HepG2 (cell line): ENCODE results near the genes STRA8 and SLC13A4.

DNA sequence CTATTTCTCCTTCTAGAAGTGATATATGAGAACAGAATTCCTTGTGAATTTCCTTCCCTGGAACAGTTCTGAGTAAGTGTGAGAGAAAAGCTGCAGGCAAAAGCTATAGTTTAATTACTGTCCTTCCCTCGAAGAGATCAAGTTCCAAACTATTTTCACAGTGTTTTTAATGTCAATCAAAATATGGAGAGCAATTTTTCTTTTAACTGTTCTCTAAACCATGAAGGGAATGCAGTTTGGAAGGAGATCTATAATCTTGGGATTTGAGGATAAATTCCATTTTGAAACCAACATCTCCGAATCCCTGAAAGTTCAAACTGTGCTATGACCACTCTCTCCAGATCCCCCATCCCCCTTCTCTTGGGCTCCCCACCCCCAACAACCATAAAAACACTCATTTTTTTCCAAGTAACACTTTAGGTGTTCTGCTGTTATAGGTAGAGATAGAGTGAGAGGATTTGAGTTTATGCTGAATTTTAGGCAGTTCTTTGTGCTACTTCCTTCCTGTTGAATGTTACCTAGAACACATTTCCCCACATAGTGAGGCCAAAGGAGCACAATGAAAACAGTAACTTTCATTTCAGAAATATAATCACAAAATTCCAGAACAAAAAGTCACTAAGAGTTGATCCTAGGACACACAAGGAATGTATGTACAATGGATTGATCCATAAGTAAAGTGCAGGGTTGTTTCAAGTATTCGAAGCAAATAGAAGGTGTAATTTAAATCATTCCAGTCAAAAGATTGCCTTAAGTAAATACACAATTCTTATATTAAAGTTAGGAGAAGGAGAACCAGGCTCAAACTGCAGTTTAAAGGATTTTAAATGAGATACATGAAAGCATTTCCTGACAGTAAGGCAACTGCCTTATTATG, 1.9 kb downstream of the CALD1 start:
- RRBS, 2 experiments, result no CpG with 5 or more reads among the region's 3 CpGs
CAGE:
- cytosol, long polyA minus RNA, result no peak
- cytosol, long polyA plus RNA, result no peak
- long polyA plus RNA, result no peak
- nucleus, long polyA minus RNA, result no peak
- nucleus, long polyA plus RNA, result no peak

- RRBS, 2 experiments, result no CpG with 5 or more reads among the region's 4 CpGs
CAGE:
- cytosol, long polyA minus RNA, result no peak
- cytosol, long polyA plus RNA, result no peak
- long polyA plus RNA, result no peak
- nucleus, long polyA minus RNA, result no peak
- nucleus, long polyA plus RNA, result no peak
Measured at GRCh38 chr7:134789725-134790723, 10.6 kb downstream of the CALD1 start.

GRCh38 chr7:134804330-134805060, 25.1 kb downstream of the CALD1 start:
- RRBS, 2 experiments, result no CpG with 5 or more reads among the region's 6 CpGs
CAGE:
- cytosol, long polyA minus RNA, result no peak
- cytosol, long polyA plus RNA, result no peak
- long polyA plus RNA, result no peak
- nucleus, long polyA minus RNA, result no peak
- nucleus, long polyA plus RNA, result no peak

DNA sequence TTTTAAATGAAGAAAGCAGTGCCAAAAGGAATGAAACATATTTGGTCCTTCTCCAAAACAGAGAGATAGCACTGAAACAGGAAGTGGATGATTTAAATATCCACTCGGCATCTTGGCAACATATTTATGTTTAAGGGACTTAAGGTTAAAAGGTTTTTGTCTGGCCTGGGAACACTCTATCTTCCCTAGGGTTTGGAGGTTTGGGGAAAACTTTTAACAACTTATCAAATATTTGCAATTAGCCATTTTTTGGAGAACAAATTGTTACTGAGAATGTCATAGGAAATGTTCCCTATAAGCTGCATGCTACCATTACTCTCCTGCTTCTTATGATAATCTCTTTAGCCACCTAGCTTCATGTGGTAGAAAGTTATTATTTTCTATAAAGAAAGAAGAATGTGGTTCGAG, 32.5 kb downstream of the CALD1 start:
- RRBS, 2 experiments, result no CpG with 5 or more reads among the region's 2 CpGs
CAGE:
- cytosol, long polyA minus RNA, result no peak
- cytosol, long polyA plus RNA, result no peak
- long polyA plus RNA, result no peak
- nucleus, long polyA minus RNA, result no peak
- nucleus, long polyA plus RNA, result no peak

DNA sequence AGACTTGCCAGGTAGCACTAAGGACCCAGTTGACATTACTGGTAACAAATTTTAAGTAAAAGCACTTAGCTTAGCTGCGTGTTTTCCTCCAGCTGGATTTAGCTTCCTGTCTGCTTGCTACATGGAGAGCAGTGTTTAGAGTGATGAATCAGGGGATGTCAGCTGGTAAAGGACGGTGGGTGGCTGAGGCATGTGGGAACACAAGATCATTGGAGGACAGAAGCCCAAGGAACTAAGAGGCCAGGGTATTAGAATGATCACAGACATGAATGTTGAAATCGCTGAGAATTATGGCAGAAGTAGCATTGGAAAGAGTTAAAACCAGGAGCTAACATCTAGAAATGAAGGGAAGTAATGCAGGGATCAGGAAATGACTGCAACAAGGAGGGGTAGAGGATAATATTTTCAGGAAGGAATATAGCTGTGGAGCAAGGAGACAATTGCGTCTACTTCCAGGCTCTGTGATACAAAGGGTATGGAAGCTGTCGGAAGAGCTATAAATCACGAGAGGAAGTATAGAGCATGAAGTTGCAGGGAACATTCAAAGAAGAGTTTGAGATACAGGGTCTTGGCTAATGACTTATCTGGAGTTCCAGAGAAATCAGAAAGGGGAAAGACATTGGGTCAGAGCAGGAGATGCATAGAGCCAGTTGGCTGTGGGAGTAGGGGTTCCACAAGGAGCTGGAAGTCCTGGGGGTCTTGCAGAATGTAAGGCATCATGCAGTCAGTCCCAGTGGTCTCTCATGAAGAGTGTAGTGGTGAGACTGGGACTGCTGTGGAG, 34.5 kb downstream of the CALD1 start:
- RRBS, 2 experiments, result no CpG with 5 or more reads among the region's 6 CpGs
CAGE:
- cytosol, long polyA minus RNA, result no peak
- cytosol, long polyA plus RNA, result no peak
- long polyA plus RNA, result no peak
- nucleus, long polyA minus RNA, result no peak
- nucleus, long polyA plus RNA, result no peak

DNA sequence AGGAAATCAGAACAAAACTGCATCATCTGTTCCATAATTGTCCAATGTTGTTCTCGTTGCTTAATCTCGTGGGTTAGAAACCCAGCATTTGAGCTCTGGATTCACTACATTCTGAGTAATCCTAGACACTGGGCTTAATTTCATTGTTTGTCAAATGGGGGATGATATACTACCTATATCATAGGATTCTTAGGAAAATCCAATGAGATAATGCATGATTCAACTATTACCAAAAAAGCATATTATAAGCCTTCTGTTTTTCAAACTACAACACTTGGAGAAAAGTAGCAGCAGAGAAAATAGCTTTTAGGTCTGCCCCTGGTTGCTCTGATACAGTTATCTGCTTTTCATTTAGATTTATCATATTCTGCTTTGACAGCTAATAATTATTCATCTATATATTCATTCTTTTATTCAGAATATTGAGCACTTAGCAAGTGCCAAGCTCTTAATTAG, 49.1 kb downstream of the CALD1 start:
- RRBS, 2 experiments, result no CpG with 5 or more reads among the region's 2 CpGs
CAGE:
- cytosol, long polyA minus RNA, result no peak
- cytosol, long polyA plus RNA, result no peak
- long polyA plus RNA, result no peak
- nucleus, long polyA minus RNA, result no peak
- nucleus, long polyA plus RNA, result no peak

GRCh38 chr7:134834566-134835157, 55.2 kb downstream of the CALD1 start:
- RRBS, 2 experiments, result no CpG with 5 or more reads among the region's 1 CpG
CAGE:
- cytosol, long polyA minus RNA, result no peak
- cytosol, long polyA plus RNA, result no peak
- long polyA plus RNA, result no peak
- nucleus, long polyA minus RNA, result no peak
- nucleus, long polyA plus RNA, result no peak

- RRBS, 2 experiments, result no CpG with 5 or more reads among the region's 7 CpGs
CAGE:
- cytosol, long polyA minus RNA, result no peak
- cytosol, long polyA plus RNA, result no peak
- long polyA plus RNA, result no peak
- nucleus, long polyA minus RNA, result no peak
- nucleus, long polyA plus RNA, result no peak
Measured at GRCh38 chr7:134992633-134993335, 6.5 kb downstream of the AGBL3 start.

GRCh38 chr7:135160033-135160806, 10.3 kb downstream of the CYREN start:
- RRBS, 2 experiments, result no CpG with 5 or more reads among the region's 5 CpGs
CAGE:
- cytosol, long polyA minus RNA, result no peak
- cytosol, long polyA plus RNA, result no peak
- long polyA plus RNA, result no peak
- nucleus, long polyA minus RNA, result no peak
- nucleus, long polyA plus RNA, result no peak

- RRBS, 2 experiments, result no CpG with 5 or more reads among the region's 7 CpGs
CAGE:
- cytosol, long polyA minus RNA, result no peak
- cytosol, long polyA plus RNA, result no peak
- long polyA plus RNA, result no peak
- nucleus, long polyA minus RNA, result no peak
- nucleus, long polyA plus RNA, result no peak
Measured at GRCh38 chr7:135165028-135165594, 5.4 kb downstream of the CYREN start.

GRCh38 chr7:135233723-135233974, at the start of gene STRA8:
Gene STRA8, plus strand, starts transcription at chr7:135233838.
- RRBS, 2 experiments, result no CpG with 5 or more reads among the region's 19 CpGs
CAGE:
- cytosol, long polyA minus RNA, result no peak
- cytosol, long polyA plus RNA, result no peak
- long polyA plus RNA, result no peak
- nucleus, long polyA minus RNA, result no peak
- nucleus, long polyA plus RNA, result no peak

DNA sequence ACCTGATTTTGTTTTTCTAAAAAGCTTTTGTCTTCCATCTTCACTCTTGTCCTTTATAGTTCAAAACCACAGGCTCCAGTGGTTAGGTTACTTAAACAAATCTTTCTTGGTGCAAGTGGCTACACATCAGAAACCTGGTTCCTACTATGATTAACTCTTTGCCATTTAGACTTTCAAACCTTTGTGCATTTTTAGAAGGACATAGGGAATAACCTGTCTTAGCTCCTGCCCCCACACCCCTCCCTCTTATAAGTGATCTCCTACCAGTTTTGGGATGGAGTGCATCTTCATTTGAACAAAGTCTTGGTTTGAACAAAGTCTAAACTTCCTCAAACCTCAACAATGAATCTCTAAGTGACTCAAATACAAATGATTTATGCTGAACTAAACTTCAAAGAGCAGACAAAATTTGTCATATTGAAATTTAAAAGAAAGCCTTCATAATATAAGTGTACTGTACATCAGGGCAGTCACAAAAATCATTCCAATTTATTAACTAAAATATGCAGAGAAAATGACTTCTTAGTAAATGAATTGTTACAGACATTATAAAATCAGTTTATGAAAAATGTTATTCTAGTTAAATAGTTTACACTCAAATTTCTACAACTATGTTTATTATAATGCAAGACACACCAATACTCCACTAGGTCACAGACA, 136.0 kb downstream of the STRA8 start:
CAGE:
- cytosol, long polyA minus RNA, result no peak
- cytosol, long polyA plus RNA, result no peak
- long polyA plus RNA, result no peak
- nucleus, long polyA minus RNA, result no peak
- nucleus, long polyA plus RNA, result no peak

GRCh38 chr7:135558087-135558835, 544 bp downstream of the NUP205 start:
- RRBS, 2 experiments, result no CpG with 5 or more reads among the region's 30 CpGs
CAGE:
- cytosol, long polyA minus RNA, result no peak
- cytosol, long polyA plus RNA, result no peak
- long polyA plus RNA, result no peak
- nucleus, long polyA minus RNA, result no peak
- nucleus, long polyA plus RNA, result no peak

DNA sequence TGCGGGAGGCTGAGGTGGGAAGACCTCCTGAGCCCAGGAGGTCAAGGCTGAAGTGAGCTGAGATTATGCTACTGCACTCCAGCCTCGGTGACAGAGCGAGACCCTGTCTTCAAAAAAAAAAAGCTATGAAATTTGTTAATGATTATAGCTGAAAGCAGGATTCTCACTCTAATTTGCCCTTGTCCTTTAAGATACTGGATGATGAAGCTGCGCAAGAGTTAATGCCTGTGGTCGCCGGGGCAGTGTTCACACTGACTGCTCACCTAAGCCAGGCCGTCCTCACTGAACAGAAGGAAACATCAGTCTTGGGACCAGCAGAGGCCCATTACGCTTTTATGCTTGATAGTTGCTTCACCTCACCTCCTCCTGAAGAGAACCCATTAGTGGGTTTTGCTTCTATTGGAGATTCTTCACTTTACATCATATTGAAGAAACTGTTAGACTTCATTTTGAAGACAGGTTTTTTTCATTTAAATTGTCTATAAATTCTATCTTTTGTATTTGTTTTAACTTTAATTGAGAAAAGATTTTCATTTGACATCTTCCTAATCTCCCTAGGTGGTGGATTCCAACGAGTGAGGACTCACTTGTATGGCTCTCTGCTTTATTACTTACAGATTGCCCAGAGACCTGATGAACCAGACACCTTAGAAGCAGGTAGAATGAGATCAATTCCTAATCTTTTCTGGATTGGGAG, 42.9 kb upstream of the STMP1 start:
- RRBS, 2 experiments, result no CpG with 5 or more reads among the region's 9 CpGs
CAGE:
- cytosol, long polyA minus RNA, result no peak
- cytosol, long polyA plus RNA, result no peak
- long polyA plus RNA, result no peak
- nucleus, long polyA minus RNA, result no peak
- nucleus, long polyA plus RNA, result no peak

- RRBS, 2 experiments, result no CpG with 5 or more reads among the region's 10 CpGs
CAGE:
- cytosol, long polyA minus RNA, result no peak
- cytosol, long polyA plus RNA, result no peak
- long polyA plus RNA, result no peak
- nucleus, long polyA minus RNA, result no peak
- nucleus, long polyA plus RNA, result no peak
Measured at GRCh38 chr7:135622539-135623233, 39.6 kb upstream of the STMP1 start.

- RRBS, 2 experiments, result no CpG with 5 or more reads among the region's 15 CpGs
CAGE:
- cytosol, long polyA minus RNA, result no peak
- cytosol, long polyA plus RNA, result no peak
- long polyA plus RNA, result no peak
- nucleus, long polyA minus RNA, result no peak
- nucleus, long polyA plus RNA, result no peak
Measured at GRCh38 chr7:135661606-135662156, 633 bp upstream of the STMP1 start.

GRCh38 chr7:135728045-135728941, at the start of gene SLC13A4:
Gene SLC13A4, minus strand, starts transcription at chr7:135728186.
- RRBS, 2 experiments, result no CpG with 5 or more reads among the region's 19 CpGs
CAGE:
- cytosol, long polyA minus RNA, result no peak
- cytosol, long polyA plus RNA, result no peak
- long polyA plus RNA, result no peak
- nucleus, long polyA minus RNA, result no peak
- nucleus, long polyA plus RNA, result no peak

DNA sequence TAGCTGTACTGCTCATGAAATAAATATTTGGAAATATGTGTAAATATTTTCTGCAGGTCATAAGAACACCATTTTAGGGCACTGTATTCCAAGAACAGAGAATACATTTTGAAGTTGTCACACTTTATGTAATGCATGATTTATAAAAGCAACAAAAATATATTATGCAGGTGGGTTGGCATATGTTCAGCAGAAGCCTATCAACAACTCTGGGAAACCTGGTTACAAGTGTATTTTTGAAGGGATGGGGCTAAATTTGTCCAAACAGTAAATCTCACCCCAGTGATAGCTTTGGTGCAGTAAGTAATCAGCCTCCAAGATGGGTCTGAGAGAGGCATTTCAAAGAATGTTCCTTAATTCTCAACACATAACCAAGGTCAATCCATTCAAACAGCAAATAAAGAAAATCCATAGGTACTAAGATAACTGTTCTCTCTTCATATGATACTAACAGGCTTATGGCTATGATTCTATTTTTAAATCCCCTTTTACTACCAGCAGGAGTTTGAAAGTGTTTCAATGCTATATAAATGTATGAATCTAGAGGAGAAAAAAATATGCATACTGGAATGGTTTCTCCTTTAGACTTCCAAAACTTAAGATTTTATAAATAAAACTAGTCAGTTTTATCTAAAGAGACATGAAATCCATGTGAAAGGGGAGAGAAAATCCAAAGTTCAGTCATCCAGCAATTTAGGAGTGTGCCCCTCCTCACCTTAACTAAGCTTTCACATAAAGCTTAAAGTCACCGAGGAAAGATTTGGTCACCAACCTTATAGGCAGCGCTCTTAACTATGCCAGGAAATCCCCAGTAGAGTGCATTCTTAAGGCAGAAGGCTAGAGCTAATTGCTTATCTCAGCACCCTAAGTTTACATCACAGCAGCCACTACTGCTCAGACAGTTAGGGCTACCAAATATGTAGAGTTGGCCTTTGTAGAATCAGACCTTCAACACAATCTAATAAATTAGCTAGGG, 48.2 kb downstream of the MTPN start:
- RRBS, 2 experiments, result no CpG with 5 or more reads among the region's 2 CpGs
CAGE:
- cytosol, long polyA minus RNA, result no peak
- cytosol, long polyA plus RNA, result no peak
- long polyA plus RNA, result no peak
- nucleus, long polyA minus RNA, result no peak
- nucleus, long polyA plus RNA, result no peak

DNA sequence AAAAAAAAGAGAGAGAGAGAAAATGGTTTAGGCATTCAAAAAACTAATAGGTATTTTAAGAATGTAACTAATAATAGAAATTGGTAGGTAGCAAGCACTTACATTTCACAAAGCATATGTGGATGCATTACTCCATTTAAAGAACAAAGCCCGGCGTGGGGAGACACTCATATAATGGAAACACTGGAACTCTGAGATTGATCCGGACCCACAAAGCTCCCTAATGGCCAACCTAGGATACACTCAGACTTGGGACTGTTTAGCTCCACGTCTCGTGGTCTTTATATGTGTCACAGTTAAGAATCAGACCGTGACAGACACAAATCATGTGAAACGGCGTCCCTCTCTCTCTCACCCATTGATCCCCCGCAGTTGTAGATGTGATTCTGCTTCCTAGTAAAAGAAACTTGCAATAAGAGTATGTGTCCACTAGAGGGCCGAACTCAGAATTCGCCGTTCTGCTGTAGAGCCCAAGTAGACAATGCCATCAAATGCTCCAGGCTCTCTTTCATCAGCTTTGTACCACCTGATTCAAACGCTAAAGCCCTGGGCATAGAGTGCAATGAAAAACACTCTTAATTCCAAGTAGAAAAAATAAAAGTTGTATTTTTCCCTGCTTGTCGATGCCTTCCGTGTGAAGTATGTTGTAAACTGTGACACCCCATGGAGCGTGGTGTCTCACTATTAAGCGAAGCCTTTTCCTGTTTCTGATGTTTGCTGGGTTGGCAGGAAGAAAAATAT, 429.0 kb upstream of the MTPN start:
- RRBS, 2 experiments, result no CpG with 5 or more reads among the region's 17 CpGs
CAGE:
- cytosol, long polyA minus RNA, result no peak
- cytosol, long polyA plus RNA, result no peak
- long polyA plus RNA, result no peak
- nucleus, long polyA minus RNA, result no peak
- nucleus, long polyA plus RNA, result no peak

DNA sequence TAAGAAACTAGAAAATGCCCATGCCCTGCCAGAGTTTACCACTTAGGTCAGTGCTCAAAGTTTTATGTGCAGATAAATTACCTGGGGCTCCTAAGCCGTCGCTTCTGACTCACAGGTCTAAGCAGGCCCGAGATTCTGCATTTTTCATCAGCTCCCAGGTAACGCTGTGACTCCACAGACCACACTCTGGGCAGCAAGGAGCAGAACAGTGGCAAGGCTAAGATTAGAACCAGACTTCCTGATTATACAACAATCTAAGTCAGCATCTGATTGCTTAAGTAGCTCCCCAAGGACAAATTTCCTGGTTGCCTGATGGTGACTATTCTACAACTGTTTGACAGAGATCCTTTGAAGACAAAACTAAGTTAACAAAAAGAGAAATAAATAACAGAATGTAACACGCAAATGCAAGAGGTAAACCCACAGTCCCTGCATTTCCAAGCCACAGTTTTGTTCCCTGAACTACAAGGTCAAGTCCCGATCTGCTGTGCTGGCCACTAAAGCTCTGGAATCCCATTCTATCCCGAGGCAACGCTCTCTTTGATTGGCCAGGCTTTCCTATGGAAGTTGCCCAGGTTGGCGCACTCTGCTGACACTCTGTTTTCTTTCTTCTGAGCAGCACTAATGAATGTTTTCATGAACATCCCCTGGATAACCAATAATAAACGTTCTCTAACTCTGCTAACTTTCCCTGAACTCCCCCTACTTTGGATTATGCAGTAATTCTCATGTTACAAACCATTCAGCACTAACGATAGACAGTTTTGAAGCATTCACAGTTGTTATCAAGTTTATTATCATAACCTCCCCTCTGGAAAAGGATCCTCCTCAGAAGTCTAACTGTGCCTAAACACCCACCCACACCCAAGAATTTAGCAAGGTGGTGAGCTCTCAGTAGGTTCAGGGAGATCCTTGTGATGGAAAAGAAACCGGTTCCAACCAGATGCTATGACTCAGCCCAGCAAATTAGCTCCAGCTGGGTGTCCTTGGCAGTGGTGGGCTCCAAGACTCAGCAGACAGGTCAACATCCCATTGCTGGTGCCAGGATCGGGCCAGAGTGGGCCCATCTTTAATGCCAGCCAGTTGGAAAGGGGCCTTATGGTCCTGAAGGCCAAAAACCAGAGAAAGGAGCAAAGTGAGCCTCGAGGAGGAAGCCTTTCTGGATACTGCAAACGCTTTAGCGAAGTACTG, 68.7 kb downstream of the CREB3L2 start:
- RRBS, 2 experiments, result no CpG with 5 or more reads among the region's 16 CpGs
CAGE:
- cytosol, long polyA minus RNA, result no peak
- cytosol, long polyA plus RNA, result no peak
- long polyA plus RNA, result no peak
- nucleus, long polyA minus RNA, result start-site peak on the minus strand centred at position 257 of the sequence, 94 bp wide, 13 reads; start-site peak on the minus strand centred at position 433 of the sequence, 94 bp wide, 8 reads
- nucleus, long polyA plus RNA, result no peak